Kidney epithelial cell (primary cell): ENCODE results near the genes TANGO2, MED15 and FAM246A.

DNA sequence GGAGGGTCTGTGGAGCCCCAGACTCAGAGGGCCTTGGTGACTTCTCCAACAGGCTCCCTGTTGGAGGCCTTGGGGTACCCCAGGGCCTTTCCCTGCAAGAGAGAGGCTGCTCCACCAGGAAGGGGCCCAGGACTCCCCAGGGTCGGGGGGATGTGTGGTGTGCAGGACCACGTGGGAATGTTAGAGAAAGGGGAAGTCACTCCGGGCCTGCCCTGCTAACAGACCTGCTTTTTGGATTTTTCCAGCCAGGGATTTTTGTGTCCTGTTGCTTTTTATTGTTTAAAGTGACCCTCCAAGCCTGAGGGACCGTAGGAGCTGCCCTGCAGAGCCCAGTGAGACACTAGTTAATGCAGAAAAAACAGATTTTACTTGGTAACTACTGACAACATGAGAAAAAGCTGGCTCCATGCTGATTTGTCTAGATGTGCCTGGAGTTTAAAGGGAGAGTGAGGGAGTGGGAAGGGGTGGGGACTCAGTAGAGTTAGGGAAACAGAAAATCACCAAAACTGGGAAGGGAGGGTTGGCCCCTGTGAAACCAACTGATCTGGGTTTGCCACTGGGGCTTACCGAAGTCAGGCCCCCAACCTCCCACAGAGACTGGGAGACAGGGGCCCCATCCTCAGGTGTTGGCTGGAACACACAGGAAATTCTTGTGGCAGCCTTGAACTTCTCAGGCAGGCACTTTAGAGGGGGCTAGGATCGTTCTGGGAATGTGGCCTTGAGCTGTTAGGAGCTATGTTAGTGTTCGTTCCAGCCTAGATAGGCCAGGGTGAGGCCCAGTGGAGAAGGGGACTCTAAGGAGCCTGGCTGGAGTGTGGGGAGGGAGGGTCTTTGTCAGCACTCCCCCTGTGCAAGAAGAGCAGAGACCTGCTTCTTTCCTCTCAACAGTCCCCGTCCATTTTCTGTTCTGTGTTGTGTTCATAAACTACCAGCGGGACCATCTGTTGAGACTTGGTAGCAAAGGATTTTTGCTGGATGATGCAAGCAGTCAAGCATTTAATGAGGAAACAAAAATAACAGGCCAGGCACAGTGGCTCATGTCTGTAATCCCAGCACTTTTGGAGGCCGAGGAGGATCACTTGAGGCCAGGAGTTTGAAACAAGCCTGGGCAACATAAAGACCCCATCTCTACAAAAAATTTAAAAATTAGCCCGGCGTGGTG lies 1.1 kb upstream of the TXNRD2 start:
- RAMPAGE, long total RNA = no peak
- RRBS = no CpG with 5 or more reads among the region's 12 CpGs

GRCh38 chr22:19962120-19962971 lies 20.7 kb upstream of the TXNRD2 start:
- RAMPAGE, long total RNA = no peak
- RRBS = 44% methylated on average over 6 of the region's 24 CpGs

DNA sequence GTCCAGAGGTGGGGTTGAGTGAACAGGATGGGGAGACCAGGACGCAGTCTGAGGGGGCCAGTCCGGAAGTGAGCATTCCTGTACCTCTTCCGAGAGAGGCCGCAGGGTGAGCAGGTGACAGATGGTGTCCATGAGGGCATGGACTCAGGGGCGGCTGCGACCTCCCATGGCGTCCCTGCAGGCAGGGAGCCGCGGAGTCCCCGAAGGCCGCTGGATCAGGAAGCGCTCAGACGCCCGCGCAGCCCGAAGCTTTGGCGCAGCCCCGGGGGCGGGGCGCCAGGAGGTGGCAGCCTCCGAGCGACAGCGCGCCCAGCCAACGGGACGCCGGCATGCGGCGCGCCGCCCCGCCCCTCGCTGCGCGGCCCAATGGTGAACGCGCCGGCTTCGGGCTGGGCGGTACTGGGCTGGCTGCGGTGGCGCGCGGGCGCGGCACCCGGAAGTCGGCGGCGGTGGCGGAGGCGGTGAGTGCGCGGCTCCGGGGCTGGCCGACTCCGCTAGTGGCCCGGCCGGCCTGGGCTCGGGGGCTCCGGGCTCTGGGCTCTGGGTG lies at the start of gene TANGO2:
Gene TANGO2 (plus strand): TSS at position 437 of the 547 bp plus-strand sequence.
- RAMPAGE, long total RNA = start-site peak on the plus strand centred at position 441 of the sequence, 11 bp wide, 70 and 67 reads in 2 replicates
- RRBS = under 1% methylated on average over 38 of the region's 61 CpGs

DNA sequence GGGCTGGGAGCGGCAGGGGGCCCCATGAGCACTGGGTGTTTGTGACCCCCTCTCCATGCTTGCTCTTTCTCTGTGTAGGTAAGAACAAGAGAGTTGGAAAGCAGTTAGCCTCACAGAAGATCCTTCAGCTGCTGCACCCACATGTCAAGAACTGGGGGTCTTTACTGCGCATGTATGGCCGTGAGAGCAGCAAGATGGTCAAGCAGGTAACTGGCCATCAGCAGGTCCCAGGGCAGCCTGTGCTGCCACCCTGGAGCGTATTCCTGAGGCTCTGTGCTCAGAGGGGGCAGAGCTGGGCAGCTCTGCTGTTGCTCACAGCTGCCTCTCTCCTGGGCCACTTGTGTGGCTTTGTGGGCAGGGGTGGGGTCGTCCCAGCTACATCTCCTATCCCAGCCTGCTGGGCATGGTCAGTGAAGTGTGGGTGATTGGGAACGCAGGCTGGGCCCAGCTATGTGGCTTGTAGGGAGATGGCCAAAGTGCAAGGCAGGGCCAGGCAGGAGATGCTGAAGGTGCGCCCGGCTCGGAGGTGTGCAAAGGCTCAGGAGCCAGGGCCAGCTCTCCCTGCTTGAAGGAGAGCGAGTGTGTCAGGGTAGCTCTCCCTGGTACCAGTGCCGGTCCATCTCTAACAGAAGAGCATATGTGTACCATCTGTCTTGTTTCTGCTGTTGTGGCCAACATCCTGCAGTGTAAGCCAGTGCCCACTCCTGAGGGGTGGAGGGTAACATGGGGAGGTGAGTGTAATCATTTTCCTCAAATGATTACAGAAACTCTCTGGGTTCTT lies 8.5 kb upstream of the RANBP1 start:
- RAMPAGE, long total RNA = no peak
- RRBS = 100% methylated on average over 3 of the region's 11 CpGs

DNA sequence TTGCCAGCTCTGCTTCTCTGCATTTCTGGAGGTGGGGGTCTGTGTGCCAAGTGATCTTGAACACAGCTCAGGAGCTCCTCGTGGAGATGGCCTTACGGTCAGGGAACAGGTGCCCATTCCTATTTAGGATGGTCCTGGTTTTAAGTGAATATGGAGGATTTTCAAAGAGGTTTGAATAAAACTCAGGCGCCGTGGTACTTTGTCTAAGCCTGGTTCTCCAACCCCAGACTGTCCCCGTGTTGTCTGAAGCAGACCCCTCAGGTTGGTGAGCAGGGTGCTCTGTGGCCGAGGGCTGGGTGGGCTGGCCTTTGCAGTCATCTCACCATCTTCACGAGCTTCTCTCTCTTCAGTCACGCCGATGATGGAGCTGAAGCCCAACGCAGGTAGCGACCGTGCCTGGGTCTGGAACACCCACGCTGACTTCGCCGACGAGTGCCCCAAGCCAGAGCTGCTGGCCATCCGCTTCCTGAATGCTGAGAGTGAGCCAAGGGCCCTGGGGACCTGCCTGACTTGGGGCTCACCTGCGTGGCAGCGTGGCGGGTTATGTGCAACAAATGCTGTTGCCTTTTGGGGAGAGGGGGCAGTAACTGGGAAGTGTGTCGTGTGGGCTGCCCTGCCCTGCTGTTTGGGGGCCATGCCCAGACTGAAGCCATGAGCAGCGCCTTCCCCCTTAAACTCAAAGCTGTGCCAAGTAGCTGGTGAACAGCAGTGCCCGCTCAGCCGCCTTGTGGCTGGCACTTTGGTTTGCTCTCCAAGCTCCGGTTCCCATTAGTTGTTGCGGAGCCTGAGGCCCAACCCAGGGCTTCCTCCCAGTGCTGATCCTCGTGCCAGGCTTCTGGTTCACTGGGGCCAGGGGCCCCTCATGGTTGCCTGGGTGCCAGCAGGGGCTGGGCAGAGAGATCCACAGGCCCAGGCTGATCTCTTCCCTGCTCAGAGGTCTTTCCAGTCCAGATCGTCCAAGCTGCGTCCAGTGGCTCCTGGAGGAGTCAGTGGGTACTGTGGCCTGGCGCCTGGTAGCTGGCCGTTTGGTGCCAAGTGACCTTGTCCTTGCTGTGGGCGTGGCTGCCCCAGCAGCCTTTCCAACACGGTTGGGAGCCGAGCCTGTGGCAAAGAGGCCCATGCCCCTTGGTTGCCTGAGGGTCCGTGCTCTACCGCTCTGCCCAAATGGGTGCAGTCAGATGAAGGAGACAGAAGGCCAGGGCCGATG lies 6.2 kb upstream of the ZDHHC8 start:
- RAMPAGE, long total RNA = no peak
- RRBS = no CpG with 5 or more reads among the region's 37 CpGs

GRCh38 chr22:20128614-20129319 lies 2.8 kb upstream of the ZDHHC8 start:
- RAMPAGE, long total RNA = no peak
- RRBS = no CpG with 5 or more reads among the region's 8 CpGs

GRCh38 chr22:20299363-20300203 lies 20.3 kb downstream of the DGCR6L start:
- RAMPAGE, long total RNA = no peak
- RRBS = 3% methylated on average over 13 of the region's 92 CpGs

- RAMPAGE, long total RNA = no peak
- RRBS = no CpG with 5 or more reads among the region's 10 CpGs
Observed at GRCh38 chr22:20372250-20372960, 21.5 kb upstream of the ZNF74 start.

DNA sequence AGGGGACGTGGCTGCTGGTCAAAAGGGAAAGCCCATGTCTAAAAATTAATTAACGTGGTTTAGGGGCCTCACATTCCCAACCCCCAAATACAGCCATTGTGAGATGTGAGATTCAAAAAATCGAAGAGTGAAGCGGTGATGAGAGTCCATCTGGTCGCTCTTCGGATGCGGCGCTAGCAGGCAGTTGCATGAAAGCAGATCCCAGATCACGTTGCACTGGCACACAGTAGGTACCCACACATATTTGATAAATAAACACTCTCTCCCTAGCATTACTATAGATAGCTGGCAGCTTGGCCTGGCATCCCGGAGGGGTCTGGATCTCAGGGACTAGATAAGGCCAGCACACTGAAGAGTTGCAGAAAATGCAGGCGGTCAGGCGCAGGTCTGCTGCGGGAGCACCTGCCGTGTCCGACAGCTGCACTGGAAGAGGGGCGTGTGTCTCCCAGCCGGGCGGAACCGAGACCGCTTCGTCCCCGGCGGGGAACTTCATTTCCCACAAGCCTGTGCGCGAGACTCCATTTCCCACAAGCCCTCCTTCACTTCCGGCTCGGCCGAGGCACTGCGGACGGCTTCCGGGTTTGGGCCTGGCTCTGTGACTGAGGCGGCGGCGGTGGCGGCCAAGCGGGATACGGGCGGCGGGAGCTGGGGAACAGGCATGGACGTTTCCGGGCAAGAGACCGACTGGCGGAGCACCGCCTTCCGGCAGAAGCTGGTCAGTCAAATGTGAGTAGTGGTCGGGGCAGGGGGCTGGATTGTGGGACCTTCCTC lies at the start of gene MED15:
Gene MED15 (plus strand): TSS at position 590 of the 771 bp plus-strand sequence.
- RAMPAGE, long total RNA = start-site peak on the plus strand centred at position 580 of the sequence, 46 bp wide, 99 and 141 reads in 2 replicates
- RRBS = under 1% methylated on average over 13 of the region's 46 CpGs

DNA sequence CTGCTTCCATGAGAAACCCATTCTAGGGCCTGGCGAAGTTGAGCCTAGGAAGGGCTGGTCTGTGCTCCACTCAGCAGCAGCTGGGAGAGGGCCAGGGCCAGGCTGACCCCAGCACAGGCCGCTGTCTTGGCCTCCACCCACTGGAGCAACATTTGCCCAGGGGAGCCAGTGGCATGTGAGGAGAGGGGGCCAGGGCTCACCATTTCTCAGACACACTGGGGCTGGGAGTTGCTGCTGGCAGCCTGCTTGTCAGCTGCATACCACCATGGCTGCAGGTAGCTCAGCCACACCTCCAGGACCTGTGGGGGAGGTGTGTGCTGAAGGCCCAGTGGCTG lies 98.5 kb downstream of the MED15 start:
- RAMPAGE, long total RNA = no peak
- RRBS = no CpG with 5 or more reads among the region's 2 CpGs

DNA sequence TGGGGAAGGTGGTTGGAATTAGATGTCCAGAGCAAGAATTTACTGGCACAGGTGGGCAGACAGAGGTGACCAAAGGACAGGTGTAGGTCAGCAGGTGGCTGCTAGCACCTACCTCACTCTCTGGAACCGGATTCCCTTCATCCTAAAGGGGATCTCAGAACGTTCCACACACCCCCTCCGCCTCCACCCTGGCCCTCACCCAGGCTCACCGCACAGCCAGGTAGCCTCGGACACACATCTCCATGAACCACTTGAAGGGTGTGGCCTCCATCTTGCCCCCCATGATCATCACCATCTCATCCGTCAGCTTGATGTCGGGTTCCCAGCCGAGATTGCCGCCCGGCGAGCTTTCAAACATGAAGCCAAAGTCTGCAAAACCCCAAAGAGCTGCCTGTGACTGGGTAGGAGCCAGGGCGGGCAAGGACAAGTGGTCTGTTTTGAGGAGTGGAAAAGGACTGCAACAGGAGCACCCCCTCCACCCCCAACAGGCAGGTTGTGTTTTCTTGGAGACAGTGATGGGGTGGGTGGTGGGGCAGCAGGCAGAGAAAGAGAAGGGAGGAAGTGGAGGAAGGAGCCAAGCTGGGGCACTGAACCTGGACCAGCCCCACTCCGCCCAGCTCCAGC lies 63.3 kb upstream of the SERPIND1 start:
- RAMPAGE, long total RNA = no peak
- RRBS = no CpG with 5 or more reads among the region's 13 CpGs

DNA sequence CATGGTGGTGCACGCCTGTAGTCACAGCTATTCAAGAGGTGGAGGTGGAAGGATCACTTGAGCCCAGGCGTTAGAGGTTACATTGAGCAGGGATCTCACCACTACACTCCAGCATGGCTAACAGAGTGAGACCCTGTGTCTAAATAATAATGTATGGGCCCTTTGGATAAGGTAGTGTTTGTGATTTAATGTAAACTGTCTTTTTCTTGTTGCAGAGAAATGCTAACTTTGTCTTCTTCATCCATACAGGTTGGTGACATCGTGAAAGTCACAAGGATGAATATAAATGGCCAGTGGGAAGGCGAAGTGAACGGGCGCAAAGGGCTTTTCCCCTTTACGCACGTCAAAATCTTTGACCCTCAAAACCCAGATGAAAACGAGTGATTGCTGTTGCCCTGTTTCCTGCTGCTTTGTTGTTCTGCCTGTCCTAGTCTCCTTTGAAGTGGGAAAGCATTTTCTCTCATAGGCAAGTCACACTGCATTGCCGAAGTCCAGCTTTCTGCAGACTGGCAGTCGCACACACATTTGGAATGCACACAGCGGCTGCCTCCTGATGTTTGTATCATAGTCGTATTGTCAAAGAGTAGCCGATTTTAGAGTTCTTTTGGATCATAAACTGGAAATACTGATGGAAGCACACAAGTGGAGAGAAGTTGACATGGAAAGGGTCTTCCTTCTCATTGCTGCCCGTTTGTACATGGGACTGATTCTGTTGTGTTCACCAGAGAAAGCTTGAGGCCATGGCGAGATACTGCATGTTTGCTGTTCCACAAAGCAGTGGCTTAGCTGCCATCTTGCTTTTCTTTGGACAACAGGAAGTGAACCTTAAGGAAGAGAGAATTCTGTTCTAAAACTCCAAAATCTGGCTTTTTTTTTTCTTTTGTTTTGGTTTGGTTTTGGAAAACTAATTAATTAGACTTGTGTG lies 17.3 kb upstream of the AIFM3 start:
- RAMPAGE, long total RNA = no peak
- RRBS = no CpG with 5 or more reads among the region's 16 CpGs

DNA sequence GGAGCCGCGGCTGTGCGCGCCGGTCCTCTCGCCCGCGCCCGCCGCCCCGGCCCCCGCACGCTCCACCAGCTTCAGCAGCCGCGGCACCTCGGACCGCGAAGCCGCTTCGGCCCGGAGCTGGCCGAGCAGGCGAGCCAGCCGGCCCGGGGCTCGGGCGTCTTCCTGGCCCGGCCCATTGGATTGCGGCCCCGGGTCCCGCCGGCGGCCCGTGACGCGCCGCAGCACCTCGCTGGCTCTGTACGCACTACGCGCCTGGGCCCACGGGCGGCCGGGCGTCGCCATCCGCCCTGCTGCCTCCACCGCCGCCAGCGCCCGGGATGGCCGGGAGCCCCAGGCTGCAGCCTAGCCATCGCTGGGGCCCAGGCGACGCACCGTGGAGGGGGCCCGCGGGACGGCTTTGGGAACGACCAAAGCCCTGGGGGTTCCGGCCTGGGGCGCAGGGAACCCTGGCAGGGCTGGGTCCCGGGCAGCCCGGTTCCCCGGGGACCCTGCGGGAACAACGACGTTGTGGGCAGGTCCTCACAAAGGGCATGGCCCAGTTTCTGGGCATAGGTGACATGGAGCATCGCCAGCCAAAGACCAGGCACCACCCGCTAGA lies at the start of gene FAM246A:
Gene FAM246A (minus strand): TSS at position 282 of the 598 bp plus-strand sequence.
- RAMPAGE, long total RNA = no peak
- RRBS = no CpG with 5 or more reads among the region's 70 CpGs

GRCh38 chr22:21444490-21445376 lies 22.5 kb upstream of the TMEM191C start:
- RAMPAGE, long total RNA = no peak
- RRBS = no CpG with 5 or more reads among the region's 33 CpGs

GRCh38 chr22:21449665-21450811 lies 17.1 kb upstream of the TMEM191C start:
- RAMPAGE, long total RNA = no peak
- RRBS = 71% methylated on average over 13 of the region's 41 CpGs

DNA sequence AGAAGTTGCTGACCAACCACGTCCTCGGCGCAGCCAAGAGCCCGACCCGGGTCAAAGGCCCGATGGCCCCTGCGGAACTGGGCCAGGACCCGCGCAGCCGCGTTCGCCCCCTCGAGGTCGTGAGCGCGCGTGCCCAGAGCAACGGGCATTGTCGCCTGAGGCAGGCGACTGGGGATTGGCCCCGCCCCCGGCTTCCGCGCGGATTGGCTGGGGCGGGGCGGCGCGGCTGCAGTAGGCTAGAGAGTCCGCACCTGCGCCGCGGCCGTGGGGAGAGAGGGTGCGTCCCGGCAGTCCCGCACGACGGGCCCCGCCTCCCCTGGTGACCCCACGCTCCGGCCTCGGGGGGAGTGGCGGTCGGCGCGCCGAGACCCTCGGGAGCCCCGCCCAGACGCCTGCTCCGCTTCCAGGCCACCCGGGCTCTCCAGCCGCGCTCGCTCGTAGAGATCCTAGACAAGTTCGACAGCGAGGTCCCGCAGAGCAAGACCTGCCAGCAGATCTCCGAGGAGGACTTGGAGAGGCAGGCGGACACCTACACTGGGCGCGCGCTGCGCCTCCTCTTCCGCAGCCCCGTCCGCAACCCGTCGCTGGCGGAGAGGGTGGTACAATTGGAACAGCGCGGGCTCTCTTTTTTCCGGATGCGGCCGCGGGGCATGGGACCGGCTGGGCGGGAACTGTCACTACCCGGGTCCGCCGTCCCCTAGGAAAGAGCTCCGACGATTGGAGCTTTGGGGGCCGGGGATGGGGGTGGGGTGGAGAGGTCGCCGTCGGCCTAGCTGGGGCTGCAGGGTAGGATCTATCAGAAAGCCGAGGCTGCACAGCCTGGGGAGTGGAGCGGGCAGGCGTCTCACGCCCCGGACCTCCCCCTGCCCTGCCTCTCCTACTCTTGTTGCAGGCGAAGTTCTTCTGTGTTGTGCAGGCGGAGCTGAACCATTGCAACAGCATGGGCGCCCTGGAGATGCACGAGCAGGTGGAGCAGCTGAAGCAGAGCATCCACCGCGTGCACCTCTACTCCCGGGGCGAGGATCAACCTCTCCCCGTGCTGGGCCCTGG lies 8.1 kb upstream of the PPIL2 start:
- RAMPAGE, long total RNA = no peak
- RRBS = 2% methylated on average over 33 of the region's 103 CpGs

DNA sequence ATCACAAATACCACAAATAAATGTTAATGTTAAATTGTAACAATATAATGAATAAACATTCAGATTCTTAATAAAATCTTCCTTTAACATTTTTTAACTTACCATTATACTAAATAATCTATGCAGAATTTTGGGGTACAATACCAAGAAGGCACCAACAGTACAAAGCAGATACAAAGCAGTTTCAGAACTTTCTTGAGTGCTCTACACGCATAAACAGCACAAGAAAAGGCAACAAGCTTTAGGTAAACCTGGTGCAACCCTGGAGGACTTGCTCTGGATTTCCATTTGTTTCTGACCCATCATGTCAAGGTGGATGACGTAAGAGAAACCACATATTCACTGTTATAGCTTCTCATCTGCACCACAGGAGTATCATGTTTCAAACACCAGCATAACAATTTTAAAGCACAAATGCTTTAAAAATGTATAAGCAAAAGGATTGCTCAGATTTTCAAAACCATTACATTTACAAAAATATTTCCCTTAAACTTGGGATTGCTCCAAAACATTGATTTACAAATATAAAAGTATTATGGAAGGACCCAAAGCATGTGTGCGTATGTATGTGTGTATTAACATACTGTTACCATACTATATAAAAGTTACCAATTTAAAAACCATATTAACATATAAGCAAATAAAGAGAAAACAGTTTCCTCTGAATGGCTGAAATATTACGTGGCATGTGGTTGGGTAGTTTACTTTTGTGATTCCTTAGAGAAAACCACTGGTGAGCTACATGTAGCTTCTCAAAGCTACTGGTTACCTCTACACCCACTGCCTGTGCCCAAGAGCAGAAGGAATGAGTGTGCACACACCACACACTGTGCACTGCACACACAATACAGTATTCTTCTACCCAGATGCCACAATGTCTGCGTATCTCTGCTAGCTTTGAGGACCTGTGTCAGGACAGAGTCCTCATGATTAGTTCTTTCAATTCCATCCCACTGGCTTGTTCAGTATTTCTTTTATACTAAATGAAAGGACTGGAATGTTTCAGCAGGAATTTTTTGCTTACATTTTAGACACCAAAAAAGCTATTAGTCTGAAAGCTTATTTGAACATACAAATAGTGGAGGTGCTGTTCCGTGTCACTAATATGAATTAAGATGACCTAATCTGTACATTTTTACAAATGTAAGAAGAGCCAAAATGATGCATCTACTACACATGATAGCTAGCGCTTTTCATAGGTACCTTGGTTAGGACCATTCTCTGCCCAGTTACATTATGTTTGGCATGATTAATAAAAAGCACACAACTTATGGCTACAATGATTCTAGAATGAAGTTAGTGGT lies 25.4 kb upstream of the YPEL1 start:
- RAMPAGE, long total RNA = no peak
- RRBS = no CpG with 5 or more reads among the region's 7 CpGs

DNA sequence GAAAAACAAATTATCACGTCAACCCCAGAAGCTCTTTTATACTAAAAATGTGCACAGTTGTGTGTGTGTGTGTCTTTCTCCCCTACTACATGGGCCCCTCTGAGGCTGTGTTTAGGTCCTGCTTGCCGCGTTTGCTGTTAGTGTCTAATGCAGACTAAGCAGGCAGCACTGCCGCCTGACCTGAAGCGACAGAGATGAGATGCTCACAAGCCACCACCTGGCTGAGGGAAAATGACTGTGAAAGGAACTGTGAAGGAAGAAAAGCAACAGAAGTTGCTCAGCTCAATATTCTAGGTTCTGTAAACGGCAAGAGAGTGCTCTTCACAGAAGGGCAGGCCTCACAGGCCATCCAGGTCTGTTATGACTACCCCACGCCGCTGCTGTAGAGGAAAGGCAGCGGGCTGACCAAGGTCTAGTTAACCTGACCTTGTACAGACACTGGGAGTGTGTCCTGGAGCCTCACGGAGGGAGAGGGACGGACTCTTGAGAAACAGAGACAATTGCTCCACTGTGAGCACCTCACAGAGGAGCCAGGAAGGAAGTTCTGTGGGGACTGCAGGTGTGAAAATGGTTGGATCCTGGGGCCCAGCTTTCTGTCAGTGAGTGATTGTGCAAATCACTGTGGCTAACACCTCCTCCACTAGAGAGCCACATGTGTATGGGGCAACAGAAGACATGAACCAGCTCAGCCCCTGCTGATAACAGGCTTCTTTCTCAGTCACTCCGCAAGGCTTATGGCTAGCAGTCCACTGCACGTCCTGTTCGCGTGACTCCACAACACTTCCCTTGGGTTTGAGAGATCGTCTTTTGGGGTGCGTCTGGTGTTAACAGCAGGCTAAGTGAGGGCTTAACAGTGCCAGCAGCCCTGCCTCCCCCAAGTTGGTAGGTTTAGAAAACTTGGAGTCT lies 31.3 kb upstream of the YPEL1 start:
- RAMPAGE, long total RNA = no peak
- RRBS = no CpG with 5 or more reads among the region's 17 CpGs

GRCh38 chr22:21798656-21799507 lies 63.3 kb upstream of the YPEL1 start:
- RAMPAGE, long total RNA = no peak
- RRBS = no CpG with 5 or more reads among the region's 7 CpGs

DNA sequence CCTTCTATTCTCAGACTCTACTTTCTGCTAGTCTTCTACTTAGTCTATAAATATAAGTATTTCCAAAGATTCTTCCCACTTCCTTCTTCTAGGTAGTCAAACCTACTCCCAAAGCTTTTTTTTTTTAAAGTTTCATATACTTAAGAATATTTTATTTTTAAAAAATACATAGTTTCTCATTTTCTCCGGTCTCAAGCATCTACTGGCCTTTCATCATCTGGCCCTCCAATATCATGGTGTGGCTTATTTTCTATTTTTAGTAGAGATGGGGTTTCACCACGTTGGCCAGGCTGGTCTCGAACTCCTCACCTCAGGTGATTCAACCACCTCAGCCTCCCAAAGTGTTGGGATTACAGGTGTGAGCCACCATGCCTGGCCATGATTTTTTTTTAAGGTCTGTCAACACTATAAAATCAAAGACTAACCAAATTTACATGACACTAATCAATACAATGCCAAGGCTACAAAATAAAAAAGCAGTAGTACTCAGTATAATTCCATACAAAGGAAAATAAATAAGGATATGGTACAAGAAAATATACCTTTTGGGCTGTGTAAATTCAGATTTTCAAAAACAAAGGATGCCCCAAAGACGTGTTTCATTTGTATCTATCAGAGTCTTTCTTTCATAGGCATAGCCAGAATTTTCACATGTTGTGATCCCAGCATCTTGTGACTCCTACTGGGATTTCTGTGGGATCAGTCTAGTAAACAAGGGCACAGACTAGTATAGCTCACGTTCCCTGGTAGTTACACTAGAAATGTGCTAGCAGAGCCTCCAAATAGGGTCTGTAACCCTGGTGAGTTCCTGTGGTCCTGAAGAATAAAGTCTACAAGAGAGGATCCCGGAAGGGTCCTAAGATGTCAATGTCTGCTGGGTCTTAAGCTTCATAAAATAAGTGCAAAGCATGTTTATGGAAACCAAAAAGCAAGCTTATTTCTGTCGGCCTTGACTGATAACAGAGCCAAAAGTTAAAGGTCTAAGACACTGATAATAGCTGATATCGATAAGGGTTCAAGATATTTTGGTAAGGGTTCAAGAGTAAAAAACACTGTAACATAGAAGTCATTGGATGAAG lies 64.3 kb upstream of the YPEL1 start:
- RAMPAGE, long total RNA = no peak
- RRBS = no CpG with 5 or more reads among the region's 8 CpGs